ENCODE measurements around a stretch of chr11.

GRCh38 chr11:69337010-69337431 is 43.1 kb downstream of the MYEOV start:
- PRO-cap, result no peak

DNA sequence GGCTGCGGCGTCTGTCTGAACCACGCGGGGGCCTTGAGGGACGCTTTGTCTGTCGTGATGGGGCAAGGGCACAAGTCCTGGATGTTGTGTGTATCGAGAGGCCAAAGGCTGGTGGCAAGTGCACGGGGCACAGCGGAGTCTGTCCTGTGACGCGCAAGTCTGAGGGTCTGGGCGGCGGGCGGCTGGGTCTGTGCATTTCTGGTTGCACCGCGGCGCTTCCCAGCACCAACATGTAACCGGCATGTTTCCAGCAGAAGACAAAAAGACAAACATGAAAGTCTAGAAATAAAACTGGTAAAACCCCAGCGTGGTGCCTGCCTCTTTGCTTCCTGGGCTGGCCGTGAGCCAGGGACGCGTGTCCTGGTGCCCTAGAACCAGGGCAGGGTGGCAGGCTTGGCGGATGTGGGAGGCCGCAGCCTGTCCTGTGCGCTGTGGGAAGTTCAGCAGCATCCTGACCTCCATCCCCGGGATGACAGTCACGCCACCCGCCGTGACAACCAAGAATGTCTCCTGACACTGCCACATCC is 13.3 kb downstream of the CCND1 start:
- PRO-cap, result unidirectional peak, plus-strand start at position 160 of the sequence

- PRO-cap, result no peak
Measured at GRCh38 chr11:69774217-69774849, 808 bp downstream of the FGF4 start.

DNA sequence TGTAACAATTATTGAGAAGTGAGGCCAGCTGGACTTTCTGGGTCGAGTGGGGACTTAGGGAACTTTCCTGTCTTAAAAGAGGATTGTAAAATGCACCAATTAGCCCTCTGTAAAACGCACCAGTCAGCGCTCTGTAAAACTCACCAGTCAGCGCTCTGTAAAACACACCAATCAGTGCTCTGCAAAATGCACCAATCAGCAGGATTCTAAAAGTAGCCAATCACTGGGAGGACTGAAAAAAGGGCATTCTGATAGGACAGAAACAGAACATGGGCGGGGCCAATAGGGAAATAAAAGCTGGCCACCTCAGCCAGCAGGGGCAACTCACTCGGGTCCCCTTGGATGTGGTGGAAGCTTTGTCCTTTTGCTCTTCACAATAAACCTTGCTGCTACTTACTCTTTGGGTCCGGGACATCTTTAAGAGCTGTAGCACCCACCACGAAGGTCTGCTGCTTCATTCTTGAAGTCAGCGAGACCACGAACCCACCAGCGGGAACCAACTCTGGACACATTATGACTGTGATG is 40.1 kb upstream of the FGF3 start:
- PRO-cap, result no peak

DNA sequence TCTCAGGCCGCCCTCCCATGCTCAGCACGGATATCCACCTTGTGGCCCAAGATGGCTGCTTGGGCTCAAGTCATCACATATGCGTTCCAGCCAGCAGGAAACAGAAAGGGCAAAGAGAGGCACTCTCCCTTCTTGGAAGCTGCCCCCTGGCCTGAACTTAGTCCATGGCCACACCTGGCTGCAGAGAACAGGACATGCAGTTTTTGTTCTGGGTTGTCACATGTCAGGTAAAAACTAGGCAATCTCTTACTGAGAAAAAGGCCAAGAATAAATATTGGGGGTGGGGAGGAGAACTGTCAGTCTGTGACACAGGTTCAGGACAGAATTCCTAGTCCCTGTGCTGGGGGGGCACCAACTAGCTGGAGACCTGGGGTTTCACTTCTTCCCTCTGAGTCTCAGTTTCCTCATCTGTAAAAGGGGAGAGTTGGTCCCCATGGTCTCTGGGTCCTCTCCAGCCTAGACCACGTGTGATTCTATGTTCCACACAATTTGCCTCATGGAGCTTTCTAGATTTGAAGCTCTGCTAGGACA is 107.2 kb upstream of the ANO1 start:
- PRO-cap, result no peak

GRCh38 chr11:69972260-69972823 is 105.8 kb upstream of the ANO1 start:
- PRO-cap, result no peak

GRCh38 chr11:69987845-69988881 is 90.0 kb upstream of the ANO1 start:
- PRO-cap, result no peak

GRCh38 chr11:70111988-70112488 is 33.9 kb downstream of the ANO1 start:
- PRO-cap, result no peak

DNA sequence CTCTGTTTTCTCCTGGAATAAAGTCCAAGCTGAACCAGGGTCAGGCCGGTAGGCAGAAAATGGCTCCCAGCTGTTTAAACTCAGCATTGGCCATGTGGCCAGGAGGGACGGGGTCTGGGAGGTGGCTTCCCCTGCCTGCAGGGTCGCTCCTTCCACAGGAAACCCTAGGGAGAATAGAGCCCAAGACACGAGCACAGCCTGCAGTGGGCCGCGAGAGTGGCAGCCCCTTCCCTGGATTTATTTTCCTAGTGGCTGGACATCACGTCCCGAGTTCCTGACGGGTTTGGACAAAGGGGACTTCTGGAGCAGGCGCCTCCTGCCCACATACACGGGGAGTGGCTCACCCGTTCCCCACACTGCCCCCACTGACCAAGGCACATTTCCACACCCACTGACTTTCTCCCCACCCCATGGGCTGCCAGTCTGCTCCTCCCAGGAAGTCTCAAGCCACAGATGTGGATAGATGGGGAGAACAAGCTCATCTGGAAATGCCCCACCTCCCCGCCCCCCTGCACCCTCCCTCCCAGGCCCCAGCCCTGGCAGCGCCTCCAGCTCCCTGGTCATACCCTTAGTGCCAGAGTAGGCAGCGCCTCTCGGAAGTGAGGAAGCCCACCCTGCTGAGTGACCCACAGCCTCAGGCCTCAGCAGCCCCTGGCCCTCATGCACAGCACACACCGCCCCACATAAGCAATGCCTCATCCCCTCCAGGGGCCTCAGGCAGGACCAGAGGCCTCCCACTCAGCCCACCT is 34.0 kb upstream of the FADD start:
- PRO-cap, result no peak

DNA sequence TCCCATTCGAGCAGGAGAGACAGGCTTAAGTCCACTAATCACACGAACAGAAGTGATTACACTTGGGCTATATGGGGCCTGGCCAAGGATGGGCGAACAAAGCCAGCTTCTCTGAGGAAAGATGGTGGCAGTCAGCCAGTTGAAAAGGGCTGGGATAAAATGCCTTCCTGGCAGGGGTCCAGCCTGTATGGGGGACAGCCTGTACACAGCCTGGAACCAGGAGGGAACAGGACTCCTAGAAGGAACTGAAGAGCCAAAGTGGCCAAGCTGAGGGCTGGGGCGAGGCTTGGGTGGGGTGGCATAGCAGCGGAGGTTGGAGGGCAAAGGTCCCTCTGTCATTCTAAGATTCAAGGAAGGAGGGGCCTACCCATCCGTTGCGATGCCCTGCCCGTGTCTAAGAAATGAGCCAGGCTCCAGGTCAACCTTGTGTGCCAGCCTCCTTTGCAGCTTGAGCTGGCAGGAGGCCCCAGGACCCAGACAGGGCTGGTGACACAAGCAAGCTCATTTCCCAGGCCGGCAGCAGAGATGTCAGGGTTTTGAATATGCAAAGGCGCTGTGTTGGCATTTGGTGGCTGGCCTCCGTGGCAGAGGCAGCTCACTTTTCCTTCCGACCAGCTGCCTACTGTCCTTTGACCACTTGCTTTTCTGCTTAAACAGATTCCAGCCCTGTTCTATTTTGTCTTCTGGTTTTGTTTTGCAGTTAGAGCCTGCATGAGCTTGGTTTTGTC is 22.7 kb downstream of the FADD start:
- PRO-cap, result no peak

DNA sequence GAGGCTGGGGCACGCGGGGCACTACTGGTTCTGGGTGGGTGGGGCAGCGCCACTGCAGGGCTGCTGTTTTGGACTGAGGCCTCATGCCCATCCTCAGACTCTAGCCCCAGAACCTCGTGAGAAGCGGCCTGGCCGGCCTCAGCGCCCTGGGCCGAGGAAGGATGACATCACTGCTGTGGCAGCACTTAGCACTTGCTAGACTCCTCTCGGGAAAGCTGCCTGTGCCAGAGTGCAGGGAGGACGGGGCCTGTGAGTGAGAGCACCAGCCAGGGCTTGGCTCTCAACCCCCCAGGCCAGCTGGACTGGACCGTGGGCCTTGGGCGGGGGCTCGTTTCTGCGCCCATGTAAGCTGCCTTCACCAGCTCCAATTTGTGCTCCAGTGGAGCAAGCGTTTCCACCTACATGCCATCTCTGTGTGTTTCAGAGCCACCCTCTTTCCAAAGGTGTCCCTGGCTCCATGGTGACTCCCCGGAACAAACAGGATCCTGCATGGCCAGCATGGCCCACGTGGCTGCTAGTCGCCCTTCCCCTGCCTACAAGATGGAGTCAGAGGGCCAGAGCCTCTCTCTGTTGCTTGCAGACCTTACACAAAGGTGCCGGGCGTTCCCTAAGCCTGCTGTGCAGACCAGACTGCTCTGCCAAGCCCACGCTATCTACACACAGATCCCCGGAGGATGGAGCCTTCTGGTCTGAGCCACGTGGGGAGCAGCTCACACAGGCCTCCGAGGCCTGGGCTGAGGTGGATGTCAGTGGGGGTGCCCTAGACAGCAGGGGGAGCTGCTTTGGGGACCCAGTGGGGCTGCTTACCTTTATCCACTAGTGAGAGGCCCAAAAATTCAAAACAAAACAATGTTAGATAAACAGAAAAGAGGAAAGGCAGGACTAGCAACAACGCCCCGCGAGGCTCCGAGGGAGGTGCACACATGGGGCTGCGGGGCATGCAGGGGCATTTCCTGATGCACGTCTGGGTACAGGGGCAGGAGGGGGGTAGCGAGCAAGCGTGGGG is 103.1 kb downstream of the CTTN start:
- PRO-cap, result no peak

DNA sequence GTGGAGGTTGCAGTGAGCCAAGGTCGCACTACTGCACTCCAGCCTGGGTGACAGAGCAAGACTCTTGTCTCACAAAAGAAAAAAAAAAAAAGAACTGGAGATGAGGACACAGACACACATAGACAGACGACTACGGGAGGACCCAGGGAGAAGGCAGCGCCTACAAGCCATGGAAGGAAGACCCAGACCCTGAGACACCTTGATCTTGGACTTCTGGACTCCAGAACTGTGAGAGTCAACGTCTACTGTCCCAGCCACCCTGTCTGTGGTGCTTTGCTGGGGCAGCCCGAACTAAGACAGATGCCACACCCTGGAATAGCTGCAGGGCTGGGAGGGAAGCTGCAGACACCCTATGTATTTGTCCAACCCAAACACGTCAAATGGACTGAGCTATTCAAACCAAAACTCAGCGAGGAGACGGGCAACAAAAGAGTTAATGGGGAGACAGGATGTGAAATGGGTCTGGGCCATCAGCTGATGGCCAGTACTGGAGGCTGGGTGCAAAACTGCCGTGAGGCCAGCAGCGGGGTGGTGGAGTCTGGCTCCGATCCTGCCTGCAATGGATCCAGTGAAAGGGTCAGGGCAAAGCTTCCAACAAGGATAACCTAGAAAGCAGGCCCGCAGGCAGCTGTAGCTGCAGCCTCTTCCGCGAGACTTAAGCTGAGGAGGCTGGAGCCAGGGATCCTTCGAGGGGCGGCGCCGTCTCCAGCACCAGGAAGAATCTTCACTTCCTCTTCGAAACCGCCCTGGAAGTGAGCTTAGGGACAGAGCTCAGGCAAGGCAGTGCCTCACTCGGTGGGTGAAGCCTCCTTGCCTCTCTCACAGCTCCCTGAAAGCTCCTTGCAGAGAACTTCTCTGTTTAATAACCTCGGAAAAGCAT is 169.5 kb downstream of the CTTN start:
- PRO-cap, result unidirectional peak, plus-strand start at position 727 of the sequence

GRCh38 chr11:70568437-70568938 is 170.2 kb downstream of the CTTN start:
- PRO-cap, result no peak

- PRO-cap, result no peak
Measured at GRCh38 chr11:70662524-70663159, 264.3 kb downstream of the CTTN start.

DNA sequence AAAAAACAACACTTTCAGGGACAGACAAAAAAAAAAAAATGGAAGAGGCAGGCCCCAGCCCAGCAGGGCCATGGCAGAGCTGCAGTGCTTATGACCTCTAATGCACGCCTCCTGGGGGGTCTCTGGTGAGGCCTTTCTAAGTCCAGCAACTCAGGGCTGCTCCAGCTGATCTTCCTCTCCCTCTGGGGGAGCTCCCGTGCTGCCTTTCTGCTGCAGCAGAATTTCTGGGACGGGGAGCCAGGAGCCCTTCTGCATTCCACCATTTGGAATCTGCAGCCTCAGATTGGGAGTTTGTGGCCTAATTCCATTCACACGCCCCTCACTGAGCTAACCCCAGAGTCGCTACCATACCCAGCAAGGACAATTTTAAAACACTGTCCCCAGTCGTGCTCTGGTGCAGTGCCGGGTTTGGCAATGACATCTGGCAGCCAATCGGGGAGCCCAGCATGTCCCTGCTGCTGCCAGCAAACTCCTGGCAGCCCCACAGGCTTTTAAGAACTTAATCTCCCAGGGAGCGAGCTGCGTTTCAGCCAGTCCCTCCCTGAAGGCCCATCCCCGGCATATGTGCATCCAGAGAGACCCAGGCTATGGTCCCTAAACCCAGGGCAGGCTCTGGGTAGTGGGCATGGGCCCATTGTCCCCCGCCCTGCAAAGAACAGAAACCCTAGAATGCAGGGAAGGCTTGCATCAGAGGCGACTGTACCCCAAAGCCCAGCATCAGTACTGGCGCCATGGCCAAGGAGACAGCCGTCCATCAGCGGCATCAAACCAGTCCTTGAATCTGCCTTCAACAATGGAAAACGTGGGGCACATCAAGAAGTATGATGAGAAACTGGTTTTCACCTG is 4.7 kb downstream of the SHANK2 start:
- PRO-cap, result no peak

- PRO-cap, result no peak
Measured at GRCh38 chr11:71284548-71284800, 32.1 kb upstream of the SHANK2 start.

DNA sequence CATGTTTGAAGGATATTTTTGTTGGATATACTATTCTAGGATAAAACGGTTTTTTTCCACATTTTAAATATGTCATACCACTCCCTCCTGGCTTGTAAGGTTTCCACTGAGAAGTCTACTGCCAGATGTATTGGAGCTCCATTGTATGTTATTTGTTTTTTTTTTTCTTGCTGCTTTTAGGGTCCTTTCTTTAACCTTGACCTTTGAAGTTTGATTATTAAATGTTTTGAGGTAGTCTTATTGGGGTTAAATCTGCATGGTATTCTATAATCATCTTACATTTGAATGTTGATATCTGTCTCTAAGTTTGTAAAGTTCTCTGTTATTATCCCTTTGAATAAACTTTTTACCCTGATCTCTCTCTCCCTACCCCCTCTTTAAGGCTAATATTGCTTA is 40.0 kb upstream of the SHANK2 start:
- PRO-cap, result no peak

DNA sequence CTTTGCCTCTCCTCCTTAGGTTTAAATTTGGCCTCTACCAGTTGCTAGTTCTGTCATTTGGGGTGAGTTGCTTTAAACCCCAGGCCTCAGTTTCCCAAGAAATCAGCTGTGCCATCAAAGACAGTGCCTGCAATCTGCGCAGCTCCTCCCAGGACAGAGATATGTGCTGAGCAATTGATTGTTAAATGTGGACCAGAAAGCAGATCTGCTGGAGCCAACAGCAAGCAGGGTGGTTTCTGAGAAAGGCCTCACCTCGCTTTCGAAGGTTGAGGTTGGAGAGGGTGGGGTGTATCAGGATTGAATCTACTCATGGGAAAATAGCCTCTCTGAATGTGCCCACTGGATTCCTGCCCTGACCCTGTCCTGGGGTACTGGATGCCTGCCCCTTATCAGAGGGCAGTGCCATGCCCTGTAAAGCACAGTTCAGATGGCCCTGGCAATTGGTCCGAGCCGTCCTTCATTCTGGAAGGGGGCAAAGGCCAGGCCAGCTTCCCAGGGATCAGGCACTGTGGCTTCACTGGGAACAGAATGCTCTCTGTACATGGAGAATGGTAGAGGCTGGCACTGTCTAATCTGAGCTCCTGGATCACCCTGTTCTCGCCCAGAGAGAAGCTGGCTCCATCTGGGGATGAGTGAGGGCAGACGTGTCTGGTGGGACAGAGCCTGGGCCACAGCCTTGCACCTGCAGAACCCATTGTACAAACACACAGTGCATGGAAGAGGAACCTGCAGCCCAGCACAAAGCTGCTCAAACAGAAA is 15.3 kb downstream of the DHCR7 start:
- PRO-cap, result no peak

DNA sequence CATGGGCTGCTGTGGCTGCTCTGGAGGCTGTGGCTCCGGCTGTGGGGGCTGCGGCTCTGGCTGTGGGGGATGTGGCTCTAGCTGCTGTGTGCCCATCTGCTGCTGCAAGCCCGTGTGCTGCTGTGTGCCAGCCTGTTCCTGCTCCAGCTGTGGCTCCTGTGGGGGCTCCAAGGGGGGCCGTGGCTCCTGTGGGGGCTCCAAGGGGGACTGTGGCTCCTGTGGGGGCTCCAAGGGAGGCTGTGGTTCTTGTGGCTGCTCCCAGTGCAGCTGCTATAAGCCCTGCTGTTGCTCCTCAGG is 178 bp downstream of the KRTAP5-8 start:
- PRO-cap, result no peak

DNA sequence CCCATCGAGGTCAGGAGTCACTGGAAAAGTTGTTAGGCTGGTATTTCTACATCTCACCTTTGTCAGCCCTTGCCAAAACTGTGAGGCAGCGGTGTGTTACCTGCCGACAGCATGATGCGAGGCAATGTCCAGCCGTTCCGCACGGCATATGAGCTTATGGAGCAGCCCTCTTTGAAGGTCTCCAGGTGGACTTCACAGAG is 6.8 kb upstream of the KRTAP5-11 start:
- PRO-cap, result no peak